ENCODE measurements around the gene PEX11A.

- PRO-cap, result no peak
- RAMPAGE, long total RNA, result no peak
Measured at GRCh38 chr15:89122948-89123523, 34.8 kb downstream of the ABHD2 start.

GRCh38 chr15:89296878-89297250 lies 37.8 kb downstream of the POLG start:
- PRO-cap, result no peak
- RAMPAGE, long total RNA, result no peak

- PRO-cap, result no peak
- RAMPAGE, long total RNA, result no peak
Measured at GRCh38 chr15:89319517-89320771, 14.7 kb downstream of the POLG start.

- PRO-cap, result no peak
- RAMPAGE, long total RNA, result no peak
Measured at GRCh38 chr15:89575788-89576743, 797 bp downstream of the TICRR start.

DNA sequence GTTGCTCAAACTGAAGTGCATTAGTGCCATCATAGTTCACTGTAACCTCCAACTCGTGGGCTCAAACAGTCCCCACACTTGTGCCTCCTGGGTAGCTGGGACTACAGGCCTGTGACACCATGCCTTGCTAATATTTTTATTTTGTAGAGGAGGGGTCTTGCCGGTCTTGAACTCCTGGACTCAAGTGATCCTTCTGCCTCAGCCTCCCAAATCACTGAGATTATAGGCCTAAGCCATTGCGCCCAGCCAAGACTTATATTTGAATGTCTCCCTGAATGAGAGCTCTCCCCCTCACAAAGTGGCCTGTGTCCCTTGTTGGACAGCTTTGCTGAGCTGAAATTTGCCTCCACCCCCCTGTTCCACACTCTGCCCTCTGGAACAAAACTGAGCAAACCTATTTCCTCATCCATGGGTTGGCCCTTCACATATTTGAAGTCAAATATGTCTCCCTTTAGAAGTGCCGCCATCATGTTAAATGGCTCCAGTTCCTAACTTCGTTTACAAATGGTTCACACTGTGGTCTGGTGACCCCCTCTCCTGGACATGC lies 4.8 kb downstream of the PLIN1 start:
- PRO-cap, result no peak
- RAMPAGE, long total RNA, result no peak

- PRO-cap, result unidirectional peak, minus-strand start at chr15:89690699
- RAMPAGE, long total RNA, result no peak
Measured at GRCh38 chr15:89689983-89691386, at the start of gene PEX11A. Gene PEX11A, minus strand, starts transcription at chr15:89690754.

- PRO-cap, result no peak
- RAMPAGE, long total RNA, result no peak
Measured at GRCh38 chr15:89748231-89749323, 2.5 kb downstream of the MESP1 start.

GRCh38 chr15:89790275-89790835 lies 14.2 kb downstream of the MESP2 start:
- PRO-cap, result no peak
- RAMPAGE, long total RNA, result no peak

DNA sequence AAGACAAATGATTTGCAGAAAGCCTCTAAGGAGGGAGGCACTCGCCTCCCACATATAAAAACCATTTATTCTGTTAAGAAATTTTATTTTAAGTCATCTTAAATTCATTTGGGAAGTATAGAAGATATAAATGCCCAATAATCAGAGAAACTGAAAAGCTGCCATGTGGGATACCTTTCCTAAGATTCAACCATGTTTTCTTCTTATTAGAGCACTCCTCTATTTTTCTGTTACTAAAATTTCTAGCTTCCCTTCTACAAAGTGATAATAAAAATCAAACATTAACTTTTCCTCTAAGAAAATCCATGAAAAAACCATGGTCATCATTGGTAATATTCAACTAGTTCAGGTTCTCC lies 36.4 kb downstream of the AP3S2 start:
- PRO-cap, result no peak
- RAMPAGE, long total RNA, result no peak

- PRO-cap, result no peak
- RAMPAGE, long total RNA, result no peak
Measured at GRCh38 chr15:89860834-89861381, 32.9 kb downstream of the AP3S2 start.

DNA sequence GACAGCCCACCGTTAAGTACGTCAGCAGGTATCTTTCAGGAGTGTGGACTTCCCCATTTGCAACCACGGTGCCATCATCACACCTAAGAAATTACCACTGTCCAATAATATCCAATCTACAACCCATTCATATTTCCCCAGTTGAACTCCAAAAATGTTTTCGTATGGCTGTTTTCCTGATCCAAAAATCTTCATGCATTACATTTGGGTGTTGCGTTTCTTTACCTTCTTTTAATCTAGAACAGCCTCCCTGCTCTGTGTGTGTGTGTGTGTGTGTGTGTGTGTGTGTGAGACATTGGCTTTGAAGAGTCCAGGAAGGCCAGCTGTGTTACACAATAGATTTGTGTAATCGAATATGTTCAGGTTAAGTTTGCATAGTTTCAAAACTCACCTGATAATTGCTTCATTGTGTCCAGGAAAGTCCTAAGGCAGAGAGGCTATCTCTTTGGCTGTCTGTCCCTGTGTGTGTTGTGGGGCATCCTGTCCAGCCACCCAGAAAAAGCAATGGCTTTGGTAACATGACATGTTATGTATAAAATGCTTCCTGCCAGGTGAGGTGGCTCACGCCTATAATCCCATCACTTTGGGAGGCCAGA lies 37.4 kb downstream of the ZNF710 start:
- PRO-cap, result no peak
- RAMPAGE, long total RNA, result no peak

- PRO-cap, result no peak
- RAMPAGE, long total RNA, result no peak
Measured at GRCh38 chr15:90046764-90047501, 45.8 kb downstream of the ZNF710 start.

DNA sequence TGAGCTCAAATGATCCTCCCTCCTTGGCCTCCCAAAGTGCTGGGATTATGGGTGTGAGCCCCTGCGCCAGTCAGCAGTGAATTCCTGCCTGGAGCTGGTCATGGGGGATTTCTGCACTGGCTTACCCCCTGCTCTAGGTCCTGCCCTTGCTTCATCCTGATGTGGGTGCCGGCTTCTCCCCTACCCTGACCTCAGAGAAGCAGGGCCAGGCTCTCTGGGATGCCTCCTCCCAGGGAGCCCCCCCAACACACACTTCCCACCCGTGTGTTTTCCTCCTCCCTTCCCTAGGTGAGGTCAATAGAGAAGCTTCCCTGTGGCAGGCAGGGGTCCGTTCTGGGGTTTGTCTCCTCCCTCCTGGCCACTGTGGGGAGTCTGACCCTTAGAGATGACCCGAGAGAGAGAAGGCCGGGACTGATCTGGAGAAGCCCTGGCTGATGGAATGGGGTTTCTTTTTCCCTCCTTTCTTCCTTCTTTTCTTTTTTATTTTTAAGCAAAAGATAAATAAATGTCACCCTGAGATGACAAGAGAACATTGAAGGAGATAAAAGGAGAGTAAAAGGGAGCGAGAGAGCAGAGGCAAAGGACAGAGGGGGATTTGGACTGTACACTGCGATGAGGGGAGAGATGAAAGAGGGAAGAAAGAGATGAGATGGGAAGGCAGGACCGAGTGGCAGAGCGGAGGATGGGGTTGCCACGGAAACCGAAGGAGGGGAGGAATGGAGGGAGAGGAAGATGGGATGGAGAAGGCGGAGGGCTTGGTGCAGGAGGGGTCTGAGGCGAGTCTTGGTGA lies 48.5 kb downstream of the IDH2 start:
- PRO-cap, result no peak
- RAMPAGE, long total RNA, result no peak

GRCh38 chr15:90186971-90187923 lies 13.9 kb upstream of the SEMA4B start:
- PRO-cap, result no peak
- RAMPAGE, long total RNA, result no peak

- PRO-cap, result no peak
- RAMPAGE, long total RNA, result no peak
Measured at GRCh38 chr15:90219313-90219858, 14.4 kb downstream of the CIB1 start.

GRCh38 chr15:90223438-90224102 lies 10.2 kb downstream of the CIB1 start:
- PRO-cap, result no peak
- RAMPAGE, long total RNA, result no peak

DNA sequence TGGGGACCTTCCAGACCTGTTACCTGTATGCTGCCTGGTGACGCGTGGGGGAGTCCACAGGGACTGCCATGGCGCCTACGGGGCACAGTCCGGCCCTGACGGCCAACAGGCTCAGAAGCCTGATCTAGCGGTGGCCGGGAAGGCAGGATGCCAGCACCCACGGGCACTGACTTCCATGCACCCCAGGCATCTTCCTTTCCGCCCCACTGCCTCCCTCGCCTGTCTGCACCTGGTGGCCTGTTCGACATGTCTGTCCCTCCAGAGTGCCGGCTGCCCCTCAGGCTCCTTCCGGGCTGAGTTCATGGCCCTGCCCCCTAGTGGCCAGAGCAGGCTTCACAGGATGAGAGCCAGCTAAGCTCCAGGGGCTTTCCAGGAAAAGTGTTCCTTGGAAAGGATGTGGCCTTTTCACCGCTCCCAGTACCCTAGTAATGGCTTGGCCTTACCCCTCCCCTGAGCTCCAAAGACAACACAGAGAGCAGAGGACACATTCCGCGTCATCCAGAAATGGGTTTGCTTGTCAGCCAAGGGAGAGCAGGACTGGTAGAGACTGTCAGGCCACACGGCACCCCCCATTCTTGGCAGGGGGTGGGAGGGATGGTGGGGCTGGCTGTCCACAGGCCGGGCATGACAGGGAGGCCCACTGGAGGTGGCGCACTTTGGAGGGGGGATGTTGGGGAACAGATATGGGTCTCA lies 35.7 kb downstream of the NGRN start:
- PRO-cap, result no peak
- RAMPAGE, long total RNA, result no peak

DNA sequence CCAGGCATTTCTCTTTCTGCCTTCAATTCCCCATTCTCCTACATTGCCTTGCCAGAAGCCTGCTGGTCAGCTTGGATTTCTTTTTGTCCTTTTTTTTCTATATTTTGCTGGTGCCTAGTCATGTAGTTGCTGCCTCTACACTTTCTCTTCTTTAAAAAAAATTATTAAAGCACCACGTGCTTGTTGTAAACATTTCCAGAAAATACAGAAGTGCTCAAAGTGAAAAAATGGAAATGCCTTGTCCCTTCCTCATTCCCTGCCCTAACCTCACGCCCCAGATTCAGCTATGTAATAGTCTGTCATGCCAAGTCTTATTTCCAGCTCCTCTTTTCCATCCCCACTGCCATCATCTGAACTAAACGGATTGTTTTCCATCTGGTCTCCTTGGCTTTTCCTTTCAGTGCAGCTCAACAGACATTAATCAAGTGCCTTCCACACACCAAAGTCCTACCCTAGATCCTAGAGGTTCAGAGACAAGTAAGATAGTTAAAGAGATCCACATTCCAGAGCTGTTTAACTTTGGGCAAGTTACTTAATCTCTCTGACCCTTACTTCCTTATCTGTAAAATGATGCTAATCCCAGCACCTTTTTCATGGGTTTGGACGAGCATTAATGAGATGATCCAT lies 15.5 kb downstream of the ZNF774 start:
- PRO-cap, result unidirectional peak, minus-strand start at position 153 of the sequence
- RAMPAGE, long total RNA, result no peak

- PRO-cap, result unidirectional peak, plus-strand start at chr15:90388519; bidirectional peak, plus-strand start at chr15:90388700, minus-strand start at chr15:90388675; unidirectional peak, minus-strand start at chr15:90388899
- RAMPAGE, long total RNA, result no peak
Measured at GRCh38 chr15:90388424-90389454, 697 bp downstream of the IQGAP1 start.

GRCh38 chr15:90402092-90402708 lies 14.2 kb downstream of the IQGAP1 start:
- PRO-cap, result no peak
- RAMPAGE, long total RNA, result no peak